Placental pericyte (primary cell): ENCODE measurements around a stretch of chr7.

GRCh38 chr7:44735356-44735774 is 13.3 kb upstream of the ZMIZ2 start:
- CAGE, long polyA plus RNA = no peak

- CAGE, long polyA plus RNA = no peak
Measured at GRCh38 chr7:44799310-44800028, 3.0 kb downstream of the PPIA start.

DNA sequence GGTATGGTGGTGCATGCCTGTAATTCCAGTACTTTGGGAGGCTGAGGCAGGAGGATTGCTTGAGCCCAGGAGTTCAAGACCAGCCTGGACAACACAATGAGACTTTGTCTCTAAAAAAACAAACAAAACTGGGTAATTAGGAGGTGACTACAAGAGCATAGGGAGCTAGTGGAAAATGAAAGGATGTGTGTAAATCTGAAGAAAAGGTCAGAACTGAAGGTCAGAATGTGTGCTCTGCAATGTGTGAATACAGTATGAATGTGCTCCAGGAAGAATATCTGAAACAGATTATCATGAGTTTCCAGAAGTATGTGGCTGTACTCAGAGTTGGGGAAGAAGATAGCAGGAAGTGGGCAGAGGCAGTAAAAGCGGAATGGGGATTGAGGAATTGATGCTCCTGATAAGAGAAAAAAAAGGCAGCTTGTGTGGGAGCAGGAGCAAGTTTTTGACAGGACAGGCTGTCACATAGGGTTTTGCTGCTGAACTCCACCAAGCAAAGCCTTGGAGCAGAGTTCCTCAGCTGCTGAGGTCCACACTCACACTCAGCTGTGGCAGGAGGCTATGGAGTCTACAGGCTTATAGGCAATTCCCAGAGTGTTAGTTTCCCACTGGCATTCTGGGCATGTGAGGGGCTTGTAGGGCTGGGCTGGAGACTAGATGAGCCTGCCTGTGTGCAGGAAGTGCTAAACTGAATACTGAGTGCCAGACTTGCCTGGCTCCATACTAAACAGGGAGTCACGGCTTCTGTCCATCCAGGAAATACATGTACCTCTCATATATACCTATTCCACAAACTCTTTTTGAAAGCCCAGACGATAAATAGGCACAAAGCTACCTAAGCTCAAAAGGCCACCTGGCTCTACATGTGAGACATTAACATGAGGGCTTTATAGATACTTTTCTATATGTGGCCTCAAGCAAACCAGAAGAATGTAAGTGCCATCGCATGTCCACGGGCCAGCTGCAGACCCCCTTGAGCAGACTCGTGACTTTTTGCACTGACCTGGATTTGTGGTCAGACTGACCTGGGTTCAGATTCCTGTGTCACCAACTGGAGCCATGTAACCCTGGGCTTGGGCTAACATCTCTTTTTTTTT is 22.8 kb downstream of the H2AZ2 start:
- CAGE, long polyA plus RNA = no peak

- CAGE, long polyA plus RNA = no peak
Measured at GRCh38 chr7:44882163-44883428, 2.7 kb downstream of the PURB start.

GRCh38 chr7:44883429-44884067 is 1.8 kb downstream of the PURB start:
- CAGE, long polyA plus RNA = no peak

- CAGE, long polyA plus RNA = no peak
Measured at GRCh38 chr7:44962353-44963509, 16.1 kb downstream of the MYO1G start.

DNA sequence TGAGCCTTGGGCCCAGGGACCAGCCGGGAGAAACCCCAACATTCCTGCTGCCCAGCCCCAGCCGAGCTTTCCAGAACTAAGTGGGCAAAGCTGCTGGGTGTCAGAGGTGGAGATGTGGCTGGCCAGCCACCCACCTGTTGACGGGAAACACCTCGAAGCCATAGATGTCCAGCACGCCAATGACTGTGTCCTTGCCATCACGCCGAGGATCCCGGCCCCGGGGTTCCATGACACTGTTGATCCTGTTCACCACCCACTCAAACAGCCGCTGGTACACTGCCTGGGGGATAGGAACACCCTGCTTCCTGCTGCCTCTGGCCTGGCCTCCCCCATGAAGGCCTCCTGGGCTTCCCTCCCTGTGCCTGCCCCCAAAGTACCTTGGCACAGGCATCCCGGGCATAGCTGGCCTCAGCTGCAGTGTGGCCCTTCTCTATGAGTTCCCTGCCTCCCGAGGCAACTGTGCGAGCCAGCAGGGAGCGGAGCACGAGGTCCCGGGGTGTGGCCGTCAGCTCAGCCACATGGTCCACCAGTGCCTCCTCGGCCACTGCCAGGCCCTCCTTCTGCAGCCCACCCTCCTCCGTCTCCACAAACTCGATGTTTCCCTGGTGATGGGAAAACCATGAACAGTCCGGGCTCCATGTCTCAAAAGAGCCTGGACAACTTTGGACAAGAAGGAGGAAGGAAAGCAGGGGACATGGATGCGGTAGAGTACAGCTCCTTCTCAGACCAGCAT is 8.2 kb downstream of the MYO1G start:
- CAGE, long polyA plus RNA = no peak

GRCh38 chr7:45038863-45039509 is 39.0 kb downstream of the CCM2 start:
- CAGE, long polyA plus RNA = no peak

- CAGE, long polyA plus RNA = no peak
Measured at GRCh38 chr7:45108126-45109502, 2.9 kb downstream of the TBRG4 start.

DNA sequence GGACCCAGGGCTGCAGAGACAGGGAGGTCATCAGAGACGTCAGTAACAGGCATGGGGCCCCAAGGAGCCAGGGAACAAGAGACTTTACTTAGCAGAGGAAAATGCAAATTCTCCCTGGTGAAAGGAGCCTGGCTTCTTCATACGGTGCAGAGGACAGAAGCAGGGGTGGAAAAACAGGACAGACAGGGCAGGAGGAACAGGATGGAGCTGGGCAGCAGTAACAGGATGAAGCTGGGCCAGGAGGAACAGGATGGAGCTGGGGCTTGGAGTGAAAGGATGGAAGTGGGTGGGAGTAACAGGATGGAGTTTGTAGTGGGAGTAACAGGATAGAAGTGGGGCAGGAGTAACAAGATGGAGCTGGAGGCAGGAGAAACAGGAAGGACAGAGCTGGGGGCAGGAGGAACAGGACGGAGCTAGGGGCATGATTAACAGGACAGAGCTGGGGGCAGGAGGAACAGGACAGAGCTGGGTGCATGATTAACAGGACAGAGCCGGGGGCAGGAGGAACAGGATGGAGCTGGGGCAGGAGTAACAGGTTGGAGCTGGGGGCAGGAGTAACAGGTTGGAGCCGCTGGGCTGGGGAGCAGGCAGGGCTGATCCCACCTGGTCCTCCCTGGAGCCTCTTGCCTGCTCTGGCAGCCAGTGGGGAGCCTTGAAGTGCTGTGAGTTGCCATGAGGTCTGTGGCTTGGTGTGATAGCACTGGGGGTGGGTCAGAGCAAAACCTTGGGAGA is 111.1 kb downstream of the ADCY1 start:
- CAGE, long polyA plus RNA = no peak

DNA sequence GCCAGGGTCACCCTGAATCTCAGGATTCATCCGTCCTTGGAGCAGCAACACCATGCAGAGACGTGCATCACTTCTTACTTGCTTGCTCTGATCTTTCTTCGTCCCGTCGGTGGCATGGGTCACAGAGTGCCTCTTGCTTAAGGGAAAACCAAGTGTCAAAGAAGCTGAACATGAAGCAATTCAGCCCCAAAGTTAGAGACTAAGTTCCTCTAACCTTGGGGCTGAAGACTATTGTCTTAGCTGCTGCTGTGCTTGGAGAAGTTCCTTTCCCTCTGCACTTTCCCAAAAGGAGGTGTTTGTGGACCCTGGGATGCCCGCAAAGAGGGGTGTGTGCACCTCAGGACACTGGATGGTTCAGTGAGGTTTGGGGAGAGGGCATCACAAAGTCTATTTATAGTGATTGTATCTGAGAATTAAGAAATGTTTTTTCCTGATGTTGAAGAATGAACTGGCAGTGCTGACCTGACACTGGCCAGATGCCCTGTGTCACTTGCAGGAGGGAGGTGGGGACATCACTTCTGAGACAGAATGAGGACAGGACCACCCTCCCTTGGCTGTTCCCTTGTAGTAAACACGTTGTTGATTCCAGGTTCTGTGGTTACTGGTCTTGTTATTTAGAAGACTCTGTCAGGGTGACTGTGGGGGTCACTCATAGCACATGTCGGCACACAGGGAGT is 126.2 kb downstream of the ADCY1 start:
- CAGE, long polyA plus RNA = no peak

GRCh38 chr7:45893115-45893647 is 4.9 kb downstream of the IGFBP1 start:
- CAGE, long polyA plus RNA = no peak

GRCh38 chr7:45922841-45923250 is 1.8 kb upstream of the IGFBP3 start:
- CAGE, long polyA plus RNA = no peak

DNA sequence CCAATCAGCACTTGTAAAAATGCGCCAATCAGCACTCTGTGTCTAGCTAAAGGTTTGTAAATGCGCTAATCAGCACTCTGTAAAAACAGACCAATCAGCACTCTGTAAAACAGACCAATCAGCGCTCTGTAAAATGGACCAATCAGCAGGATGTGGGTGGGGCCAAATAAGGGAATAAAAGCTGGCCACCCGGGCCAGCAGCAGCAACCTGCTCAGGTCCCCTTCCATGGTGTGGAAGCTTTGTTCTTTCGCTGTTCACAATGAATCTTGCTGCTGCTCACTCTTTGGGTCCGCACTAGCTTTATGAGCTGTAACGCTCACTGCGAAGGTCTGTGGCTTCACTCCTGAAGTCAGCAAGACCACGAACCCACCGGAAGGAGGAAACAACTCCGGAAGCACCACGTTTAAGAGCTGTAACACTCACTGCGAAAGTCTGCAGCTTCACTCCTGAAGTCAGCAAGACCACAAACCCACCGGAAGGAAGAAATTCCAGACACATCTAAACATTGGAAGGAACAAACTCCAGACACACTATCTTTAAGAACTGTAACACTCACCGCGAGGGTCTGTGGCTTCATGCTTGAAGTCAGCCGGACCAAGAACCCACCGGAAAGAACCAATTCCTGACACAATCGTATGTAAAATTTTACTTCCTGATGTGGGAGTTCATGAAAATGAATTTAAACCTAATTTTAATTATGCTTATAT is 19.3 kb upstream of the IGFBP3 start:
- CAGE, long polyA plus RNA = no peak

- CAGE, long polyA plus RNA = no peak
Measured at GRCh38 chr7:46534592-46534857, 613.5 kb upstream of the IGFBP3 start.

DNA sequence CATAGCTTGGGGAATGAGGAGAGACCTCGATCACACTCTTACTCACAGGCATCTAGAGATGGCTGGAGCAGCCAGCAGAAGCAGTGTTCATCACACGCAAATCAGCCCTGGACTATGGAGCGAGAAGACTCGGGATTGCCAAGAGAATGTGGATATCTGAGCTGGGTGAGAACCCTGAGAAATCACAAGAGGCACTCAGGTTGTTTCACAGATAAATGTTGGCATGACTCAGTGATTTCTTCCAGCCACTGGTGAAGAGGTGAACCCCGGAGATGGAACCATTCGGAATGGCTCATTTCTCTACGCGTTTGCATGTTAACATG is 820.1 kb upstream of the IGFBP3 start:
- CAGE, long polyA plus RNA = no peak

DNA sequence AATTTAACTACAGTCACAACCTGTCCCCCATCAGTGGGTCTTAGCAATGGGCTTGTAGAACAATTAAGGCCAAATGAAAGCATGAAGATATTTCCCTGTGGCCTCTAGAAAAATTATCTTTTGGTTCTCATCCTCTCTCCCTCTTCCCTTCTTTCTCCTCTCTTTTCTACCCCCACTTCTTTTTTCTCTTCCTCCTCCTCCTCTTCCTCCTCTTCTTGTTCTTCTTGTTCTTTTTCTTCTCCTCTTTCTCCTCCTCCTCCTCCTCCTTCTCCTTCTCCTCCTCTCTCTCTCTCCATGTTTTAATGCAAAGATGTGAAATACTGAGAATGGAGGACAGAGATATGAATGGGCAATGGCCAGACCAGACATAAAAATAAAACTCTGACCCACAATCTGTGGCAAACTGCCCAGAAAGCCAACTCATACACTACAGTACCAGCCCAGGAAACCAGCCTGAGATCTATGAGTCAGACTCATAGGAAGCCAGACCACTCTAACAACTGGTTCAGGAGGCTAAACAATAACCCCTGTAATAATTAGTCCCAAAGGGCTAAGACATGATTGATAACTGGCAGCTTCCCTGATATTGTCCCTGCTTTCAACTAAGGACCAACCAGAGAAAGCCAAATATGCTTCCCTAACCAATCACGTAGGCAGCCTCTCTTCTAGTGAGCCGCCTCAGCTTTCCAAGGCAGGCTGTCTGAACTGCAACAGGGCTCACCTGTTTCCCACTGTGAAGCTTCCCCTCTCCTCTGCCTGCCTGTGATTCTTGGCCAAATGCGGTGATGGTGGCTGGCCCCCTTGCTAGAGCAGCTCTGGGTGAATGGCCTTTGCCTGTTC is 817.8 kb downstream of the TNS3 start:
- CAGE, long polyA plus RNA = no peak

GRCh38 chr7:46969570-46969932 is 612.4 kb downstream of the TNS3 start:
- CAGE, long polyA plus RNA = no peak

- CAGE, long polyA plus RNA = no peak
Measured at GRCh38 chr7:46969933-46970358, 612.0 kb downstream of the TNS3 start.

DNA sequence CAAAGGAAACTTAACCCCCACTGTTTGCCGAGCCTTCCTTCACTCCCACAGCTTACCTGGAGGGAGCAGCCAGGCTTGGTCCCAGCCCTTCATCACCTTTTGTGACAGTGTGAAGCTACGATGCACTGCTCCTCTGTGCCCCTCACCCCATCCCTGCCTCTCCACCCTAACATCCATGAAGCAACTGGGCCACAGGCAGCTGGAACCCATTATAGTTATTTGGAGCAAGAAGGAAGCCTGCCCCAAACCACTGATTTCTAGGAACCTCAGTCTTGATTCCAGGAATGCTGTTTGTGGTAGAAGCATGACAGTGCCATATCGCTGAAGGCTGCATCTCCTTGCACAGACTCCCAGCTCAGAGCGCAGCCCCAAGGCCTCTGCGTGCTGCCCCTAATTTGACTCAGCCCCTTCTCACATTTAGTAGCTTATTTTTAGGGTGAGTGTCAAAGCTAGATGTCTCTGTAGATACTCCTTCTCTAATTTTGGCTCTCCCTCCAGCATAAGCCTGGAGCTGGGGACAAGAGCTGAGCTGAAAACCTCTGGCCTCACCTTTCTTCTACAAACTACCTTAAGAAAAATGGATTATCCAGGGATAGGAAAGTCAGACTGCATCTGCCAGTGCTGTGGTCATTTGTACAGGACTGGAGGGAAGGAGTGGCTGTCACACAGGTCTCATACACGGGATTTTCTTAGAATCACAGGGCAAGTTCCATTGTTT is 363.0 kb downstream of the TNS3 start:
- CAGE, long polyA plus RNA = no peak